ENCODE measurements around a stretch of chr4.

GRCh38 chr4:187814484-187815437 is 180.8 kb upstream of the ZFP42 start:
- PRO-cap, result no peak

GRCh38 chr4:188107914-188108731 is 1.3 kb downstream of the TRIML2 start:
- PRO-cap, result no peak

GRCh38 chr4:188179521-188179982 is 40.3 kb downstream of the TRIML1 start:
- PRO-cap, result no peak

GRCh38 chr4:188959561-188959856 is 820.3 kb downstream of the TRIML1 start:
- PRO-cap, result no peak

DNA sequence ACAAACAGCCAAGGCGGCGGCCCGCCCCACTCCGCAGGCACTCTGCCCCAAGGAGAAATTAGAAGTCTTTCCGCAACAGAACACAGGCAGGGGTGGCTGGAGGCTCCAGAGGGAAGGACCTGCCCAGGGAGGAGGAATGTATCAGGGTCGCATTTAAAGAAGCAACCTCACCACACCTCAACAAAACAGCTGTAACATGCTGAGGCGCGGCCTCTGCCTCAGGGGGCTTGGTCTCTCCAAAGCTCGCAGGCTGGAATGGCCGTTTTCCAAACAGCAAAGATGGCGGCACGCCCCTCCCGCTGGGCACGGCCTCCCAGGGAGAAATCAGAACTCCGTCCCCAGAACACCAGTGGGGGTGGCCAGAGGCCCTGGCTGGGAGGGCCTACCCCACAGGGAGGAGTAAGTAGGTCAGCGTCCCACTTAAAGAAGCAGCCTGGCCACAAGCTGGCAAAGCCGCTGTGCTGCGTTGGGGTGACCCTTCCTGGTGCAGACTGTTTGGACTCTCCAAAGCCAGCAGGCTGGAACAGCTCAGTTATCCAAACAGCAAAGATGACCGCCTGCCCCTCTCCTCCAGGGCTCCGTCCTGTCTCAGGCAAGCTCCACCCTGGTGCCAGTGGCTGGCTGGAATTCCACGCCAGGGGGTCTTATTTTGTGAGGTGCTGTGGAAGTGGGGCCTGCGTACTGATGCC is 862.7 kb downstream of the TRIML1 start:
- PRO-cap, result no peak

- PRO-cap, result no peak
Observed at GRCh38 chr4:189004516-189004756, 865.2 kb downstream of the TRIML1 start.

- PRO-cap, result no peak
Observed at GRCh38 chr4:189810735-189811268, 129.9 kb upstream of the FRG1 start.

Data from paraaortic lymph node (tissue), 1 donor.